Umbilical cord (tissue), 2 donors: ENCODE data around the gene TTC34.

GRCh38 chr1:2247009-2247333 lies 18.9 kb downstream of the SKI start:
- RAMPAGE, long total RNA: no peak

DNA sequence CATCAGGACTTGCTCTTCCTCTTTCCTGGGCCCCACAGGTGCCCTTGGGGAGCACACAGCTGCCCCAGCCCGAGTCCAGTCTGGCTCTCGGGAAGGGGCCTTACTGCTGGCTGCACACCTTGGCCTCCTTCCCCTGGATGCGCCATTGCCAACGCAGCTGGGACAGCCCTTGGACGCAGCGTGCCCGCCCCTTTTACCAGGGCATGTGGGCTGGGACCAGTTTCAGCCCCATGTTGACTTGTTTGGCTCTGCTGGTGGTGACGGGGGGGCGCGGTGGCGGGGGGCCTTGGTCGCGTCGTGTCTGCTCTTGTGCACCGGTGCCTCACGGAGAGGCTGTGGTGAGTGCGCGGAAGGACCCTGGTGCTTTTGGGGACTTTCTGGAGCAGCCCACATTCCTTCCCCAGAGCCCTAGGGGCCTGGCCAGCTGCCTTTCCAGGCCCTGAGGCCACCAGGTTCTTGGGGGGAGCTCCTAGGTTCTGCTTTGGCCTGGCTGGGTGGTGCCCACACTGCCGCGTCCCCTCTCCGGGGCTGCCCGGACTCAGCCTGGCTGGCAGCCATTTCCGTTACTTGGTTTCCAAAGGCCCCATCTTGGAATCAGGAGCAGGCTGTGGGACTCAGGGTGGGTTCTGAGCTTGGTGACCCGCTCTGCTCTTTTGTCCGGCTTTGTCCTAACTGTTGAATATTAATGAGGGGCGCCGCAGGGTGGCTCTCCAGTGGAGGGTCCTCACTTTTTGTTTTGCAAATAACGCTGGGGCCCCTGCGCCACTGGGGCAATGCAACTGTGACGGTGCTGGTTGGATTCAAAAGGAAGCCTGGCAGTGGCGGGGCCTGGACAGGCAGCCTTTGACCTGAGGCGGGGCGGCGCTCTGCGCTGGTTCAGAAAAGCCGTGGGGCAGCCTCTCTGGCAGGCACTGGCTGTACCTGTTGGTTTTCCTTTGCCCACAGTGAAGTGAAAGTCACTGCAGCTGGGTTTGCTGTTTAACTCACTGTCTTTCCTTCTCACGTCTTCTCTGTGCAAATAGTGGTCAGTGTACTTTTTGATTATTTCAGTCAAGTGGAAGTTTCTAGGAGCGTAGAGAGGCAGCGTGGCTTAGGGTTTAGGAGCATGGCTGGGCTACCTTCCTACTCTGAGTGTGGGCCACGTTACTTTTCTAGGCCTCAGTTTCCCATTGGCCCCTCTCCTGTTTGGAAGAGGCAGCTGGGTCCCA lies 20.0 kb downstream of the SKI start:
- RAMPAGE, long total RNA: no peak

GRCh38 chr1:2254041-2254931 lies 26.2 kb downstream of the SKI start:
- RAMPAGE, long total RNA: no peak

DNA sequence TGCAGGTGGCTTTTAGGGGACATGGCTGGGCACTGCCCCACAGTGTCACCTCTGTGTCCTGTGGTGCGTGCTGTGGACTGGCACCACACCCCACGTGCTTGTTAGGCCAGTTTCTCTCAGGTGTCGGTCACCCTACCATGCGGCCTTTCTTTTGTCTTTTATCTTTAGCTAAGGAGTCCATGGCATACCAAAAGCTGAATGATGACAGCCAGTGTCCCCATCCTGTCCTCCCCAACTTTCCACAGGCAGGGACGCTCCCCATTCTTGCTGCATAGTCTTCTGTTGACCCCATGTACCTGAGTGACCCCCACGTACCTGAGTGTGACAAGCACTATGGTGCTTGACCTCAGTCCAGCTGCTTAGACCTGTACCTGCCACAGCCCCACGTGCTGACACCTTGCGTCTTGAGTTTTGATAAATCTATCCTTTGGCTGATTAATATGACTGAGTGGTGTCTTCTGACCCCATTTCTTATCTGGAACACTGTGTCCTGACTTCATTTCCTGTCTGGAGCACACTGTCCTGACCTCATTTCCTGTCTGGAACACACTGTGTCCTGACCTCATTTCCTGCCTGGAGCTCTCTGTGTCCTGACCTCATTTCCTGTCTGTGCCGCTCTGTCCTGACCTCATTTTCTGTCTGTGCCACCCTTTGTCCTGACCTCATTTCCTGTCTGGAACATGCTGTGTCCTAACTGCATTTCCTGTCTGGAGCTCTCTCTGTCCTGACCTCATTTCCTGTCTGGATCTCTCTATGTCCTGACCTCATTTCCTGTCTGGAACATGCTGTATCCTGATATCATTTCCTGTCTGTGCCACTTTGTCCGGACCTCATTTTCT lies 27.0 kb downstream of the SKI start:
- RAMPAGE, long total RNA: no peak

- RAMPAGE, long total RNA: no peak
Observed at GRCh38 chr1:2271169-2271675, 43.1 kb downstream of the SKI start.

GRCh38 chr1:2296468-2296999 lies 68.4 kb downstream of the SKI start:
- RAMPAGE, long total RNA: no peak

- RAMPAGE, long total RNA: no peak
Observed at GRCh38 chr1:2300734-2301614, 72.9 kb downstream of the SKI start.

GRCh38 chr1:2321932-2322912 lies 69.1 kb downstream of the MORN1 start:
- RAMPAGE, long total RNA: no peak

- RAMPAGE, long total RNA: no peak
Observed at GRCh38 chr1:2360800-2361262, 30.5 kb downstream of the MORN1 start.

DNA sequence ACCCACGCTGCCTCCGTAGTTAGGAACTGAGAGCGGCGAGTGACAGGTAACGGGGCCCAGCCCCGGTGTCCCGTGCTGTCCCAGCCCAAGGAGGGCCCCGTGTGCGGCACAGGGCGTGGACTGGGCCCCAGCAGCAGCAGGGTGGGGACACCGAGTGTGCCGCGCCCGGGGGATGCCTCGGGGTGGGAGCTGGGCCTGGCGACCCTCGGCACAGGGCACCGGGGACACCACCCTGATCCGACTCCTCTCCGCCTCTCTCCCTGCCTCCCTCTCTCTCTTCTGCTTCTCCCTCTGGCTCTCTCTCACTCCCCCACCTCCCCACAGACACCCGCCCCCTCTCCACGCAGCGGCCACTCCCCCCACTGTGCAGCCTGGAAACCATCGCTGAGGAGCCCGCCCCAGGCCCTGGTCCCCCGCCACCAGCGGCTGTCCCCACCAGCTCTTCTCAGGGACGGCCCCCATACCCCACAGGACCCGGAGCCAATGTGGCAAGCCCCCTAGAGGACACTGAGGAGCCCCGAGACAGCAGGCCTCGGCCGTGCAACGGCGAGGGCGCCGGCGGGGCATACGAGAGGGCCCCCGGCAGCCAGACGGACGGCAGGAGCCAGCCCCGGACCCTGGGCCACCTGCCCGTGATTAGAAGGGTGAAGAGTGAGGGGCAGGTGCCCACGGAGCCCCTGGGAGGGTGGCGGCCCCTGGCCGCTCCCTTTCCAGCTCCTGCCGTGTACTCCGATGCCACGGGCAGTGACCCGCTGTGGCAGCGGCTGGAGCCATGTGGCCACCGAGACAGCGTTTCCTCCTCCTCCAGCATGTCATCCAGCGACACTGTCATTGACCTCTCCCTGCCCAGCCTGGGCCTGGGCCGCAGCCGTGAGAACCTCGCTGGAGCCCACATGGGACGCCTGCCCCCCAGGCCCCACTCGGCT lies 22.5 kb downstream of the PANK4 start:
- RAMPAGE, long total RNA: no peak

GRCh38 chr1:2557401-2557928 lies 1.3 kb downstream of the TNFRSF14 start:
- RAMPAGE, long total RNA: no peak

DNA sequence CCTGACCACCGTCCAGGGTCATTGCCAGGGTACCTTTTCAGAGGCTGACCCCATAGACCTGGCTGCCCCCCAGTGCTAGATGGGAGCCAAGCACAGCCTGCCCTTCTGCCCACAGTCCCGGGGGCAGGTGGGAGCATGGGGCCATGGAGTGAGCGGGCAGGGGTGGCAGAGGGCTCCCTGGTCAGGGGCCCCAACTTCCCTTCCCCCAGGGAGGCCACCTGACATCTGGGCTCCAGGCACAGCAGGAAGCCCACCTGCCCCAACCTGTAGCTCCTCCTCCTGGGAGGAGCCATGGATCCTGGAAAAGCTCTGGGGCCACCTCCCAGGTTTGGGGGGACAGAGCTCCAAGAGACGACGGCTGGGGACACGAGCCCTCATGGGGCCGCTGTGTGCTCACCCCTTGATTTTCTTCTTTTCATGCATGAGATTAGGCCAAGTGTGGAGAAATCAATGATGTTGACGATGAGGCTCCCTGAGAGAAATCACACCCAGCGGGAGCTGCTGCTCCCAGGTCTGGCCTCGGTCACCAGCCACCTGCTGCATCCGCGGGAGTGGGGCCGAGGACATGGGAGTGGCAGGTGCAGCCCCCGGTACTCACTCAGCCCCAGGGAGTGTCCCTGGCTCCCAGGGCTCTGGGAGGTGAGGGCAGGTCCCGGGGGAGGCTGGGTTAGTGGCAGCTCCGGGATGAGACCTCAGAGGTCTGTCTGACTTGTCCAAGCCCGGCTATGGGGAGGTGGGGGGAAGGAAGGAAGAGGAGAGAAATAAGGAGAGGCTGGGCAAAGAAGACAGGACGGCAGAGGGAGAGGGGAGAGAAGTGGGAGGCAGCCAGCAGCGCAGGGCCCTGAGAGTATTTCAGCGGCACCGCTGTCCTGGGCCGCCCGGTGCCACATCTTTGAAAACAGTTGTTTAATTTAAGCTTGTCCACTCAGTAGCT lies 8.7 kb downstream of the TNFRSF14 start:
- RAMPAGE, long total RNA: no peak

DNA sequence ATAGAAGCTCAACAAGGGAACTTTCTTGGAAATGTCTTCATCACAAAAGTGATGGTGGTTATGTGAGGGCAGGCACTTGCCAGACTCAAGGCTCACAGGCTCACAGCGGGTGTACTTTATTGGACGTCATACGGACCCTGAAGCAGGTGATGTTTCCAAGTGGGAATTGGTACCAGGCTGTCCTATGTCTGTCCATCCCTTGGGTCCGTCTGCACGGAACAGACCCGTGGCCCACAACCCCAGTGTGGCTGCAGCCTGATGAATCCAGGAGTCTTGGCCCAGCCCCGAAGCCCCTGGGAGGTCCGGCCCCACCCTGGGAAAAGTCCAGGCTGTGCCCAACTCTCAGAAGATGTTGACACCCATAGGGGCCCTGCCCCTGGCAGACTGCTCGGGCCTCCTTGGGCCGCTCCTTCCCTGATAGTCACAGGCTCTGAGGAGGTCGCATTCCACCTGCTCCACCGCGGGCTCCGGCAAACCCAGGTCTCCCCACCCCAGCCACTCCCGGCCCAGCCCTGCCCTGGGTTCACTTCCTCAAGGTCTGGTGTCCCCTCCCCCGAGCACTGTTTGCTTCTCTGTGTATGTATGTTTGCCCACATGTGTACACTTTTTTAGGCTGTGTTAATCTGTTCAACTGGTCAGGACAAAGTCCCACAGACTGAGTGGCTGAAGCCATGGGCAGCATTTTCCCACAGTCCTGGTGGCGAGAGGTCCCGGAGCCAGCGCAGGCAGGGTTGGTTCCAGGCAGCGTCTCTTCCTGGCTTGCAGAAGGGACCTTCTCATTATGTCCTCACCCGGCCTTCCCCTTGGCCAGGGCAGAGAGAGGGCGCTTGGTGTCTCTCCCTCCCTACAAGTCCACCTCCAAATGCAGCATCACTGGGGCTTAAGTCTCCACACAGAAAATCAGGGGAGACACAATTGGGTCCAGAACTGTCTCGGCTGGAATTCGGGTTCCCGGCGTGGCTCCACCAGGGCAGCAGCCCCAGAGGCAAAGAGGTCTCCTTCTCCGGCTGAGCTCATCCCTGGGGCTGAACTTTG lies 10.7 kb upstream of the PRXL2B start:
- RAMPAGE, long total RNA: no peak

DNA sequence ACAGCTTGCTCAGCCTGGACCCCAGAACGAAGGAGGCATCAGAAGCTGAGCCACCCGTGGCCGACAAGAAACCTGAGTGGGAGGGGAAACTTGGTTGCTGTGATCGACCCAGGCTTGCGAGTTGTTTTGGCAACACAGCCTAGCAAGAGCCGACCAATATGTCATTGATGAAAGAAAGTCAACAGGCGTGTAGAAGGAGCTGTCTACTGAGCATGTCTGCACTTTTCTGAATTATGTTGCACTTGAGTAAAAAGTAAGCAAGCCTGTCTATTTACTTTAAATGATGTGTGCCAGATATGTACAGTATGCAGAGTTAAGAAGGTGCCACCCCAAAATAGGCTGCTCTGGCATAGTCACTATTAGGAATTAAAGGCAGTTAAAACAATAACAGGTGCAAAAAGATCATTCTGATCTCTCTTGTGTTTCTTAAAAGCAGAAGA lies 2.4 kb upstream of the PRXL2B start:
- RAMPAGE, long total RNA: no peak

GRCh38 chr1:2801413-2801939 lies at the start of gene TTC34:
TSS of gene TTC34 (minus strand) at chr1:2801693.
- RAMPAGE, long total RNA: no peak

- RAMPAGE, long total RNA: no peak
Observed at GRCh38 chr1:2975816-2976024, 45.5 kb upstream of the ACTRT2 start.

- RAMPAGE, long total RNA: no peak
Observed at GRCh38 chr1:3004374-3004622, 17.0 kb upstream of the ACTRT2 start.

GRCh38 chr1:3071348-3071900 lies 2.4 kb downstream of the PRDM16 start:
- RAMPAGE, long total RNA: no peak

GRCh38 chr1:3080367-3080933 lies 11.4 kb downstream of the PRDM16 start:
- RAMPAGE, long total RNA: no peak

DNA sequence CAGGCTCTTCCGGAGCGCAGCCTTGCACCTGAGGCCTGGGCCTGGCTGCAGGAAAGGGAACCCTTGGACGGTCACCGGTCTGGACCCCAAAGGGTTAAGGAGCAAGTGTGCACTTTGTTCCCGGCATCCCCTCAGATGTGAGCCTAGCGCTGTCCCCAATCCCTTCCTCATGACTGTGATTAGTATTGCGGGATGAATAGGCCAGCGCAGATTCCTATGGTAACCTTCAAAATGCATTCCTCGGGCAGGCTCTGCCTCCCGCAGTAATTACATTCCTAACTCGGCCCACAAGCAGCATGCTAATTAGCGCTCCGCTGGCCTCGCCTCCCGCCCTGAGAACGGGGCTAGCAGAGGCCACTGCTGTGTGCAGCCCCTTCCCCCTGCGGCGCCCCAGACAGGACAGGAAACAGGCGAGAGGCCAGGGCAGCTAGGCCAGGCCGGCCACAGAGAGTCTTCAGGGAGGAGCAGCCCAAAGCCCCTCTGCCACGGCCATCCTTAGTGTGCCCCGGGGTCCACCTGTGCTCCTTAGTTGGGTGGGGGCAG lies 36.5 kb downstream of the PRDM16 start:
- RAMPAGE, long total RNA: no peak